HT-29 (cell line): ENCODE results near the gene HMGN1.

DNA sequence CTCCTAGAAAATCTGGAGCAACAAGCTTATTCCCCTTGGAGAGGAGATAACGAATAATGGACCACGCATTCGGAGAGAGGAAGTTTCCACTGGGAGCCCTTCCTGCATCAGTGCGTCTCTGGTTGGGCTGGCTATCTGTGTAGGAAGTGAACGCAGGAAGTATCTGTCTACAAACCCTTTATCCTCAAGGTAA is 9.4 kb downstream of the ERG start:
- RAMPAGE, long total RNA = no peak

DNA sequence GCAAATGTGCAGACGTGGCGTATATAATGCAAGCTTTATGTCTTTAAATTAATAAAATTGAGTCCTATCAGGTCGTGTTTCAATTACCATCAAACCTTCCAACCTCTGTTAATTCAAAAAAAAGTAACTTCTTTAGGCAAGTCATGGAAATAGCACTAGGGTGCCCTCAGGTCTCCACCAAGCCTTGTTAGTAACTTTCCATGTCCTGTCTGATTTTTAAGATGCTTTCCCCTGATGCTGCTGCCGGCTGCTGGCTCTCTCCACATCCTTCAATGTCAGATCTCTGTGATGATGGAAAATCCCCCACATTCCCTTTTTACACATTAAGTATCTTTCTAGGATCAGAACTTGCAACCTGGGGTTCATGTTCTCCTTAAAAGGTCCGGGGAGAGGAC is 3.0 kb downstream of the ERG start:
- RAMPAGE, long total RNA = no peak

GRCh38 chr21:38759854-38760207 is 45.9 kb upstream of the ETS2 start:
- RAMPAGE, long total RNA = no peak

DNA sequence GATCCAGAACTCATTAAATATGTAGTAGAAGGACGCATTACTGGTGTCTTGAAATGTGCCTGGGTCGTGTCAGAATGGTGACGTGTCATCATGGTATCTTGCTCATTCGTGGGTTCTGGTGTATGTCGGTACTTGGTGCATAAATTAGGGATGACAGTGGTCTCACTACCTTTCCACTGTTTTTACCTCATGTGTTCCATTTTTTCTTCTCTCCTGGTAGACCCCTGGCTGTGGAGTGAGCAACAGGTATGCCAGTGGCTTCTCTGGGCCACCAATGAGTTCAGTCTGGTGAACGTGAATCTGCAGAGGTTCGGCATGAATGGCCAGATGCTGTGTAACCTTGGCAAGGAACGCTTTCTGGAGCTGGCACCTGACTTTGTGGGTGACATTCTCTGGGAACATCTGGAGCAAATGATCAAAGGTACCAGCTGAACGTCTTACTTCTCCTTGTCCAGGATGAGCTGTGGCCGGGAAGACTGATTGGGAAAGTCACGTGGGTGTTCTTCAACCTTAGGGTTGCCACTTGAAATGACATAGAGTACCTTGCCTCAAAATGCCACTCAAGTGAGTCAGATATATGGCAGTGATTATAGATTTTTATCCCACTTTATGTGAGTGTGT is 8.9 kb downstream of the ETS2 start:
- RAMPAGE, long total RNA = no peak

GRCh38 chr21:38823351-38823778 is 17.6 kb downstream of the ETS2 start:
- RAMPAGE, long total RNA = no peak

DNA sequence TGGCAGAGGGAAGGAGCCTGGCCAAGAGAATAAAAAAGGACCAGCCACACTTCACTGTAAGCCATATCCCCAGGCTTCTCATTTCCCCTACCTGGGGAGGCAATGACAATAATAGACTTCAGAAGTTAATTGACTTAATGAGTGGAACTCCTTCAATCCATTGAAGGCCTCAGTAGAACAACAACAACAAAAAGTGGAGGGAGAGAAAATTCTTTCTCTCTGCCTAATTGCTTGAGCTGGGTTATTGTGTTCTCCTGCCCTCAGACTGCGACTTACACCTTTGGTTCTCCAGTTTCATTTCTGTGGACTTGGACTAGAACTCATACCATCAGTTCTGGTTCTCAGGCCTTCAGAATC is 98.9 kb downstream of the ETS2 start:
- RAMPAGE, long total RNA = no peak

DNA sequence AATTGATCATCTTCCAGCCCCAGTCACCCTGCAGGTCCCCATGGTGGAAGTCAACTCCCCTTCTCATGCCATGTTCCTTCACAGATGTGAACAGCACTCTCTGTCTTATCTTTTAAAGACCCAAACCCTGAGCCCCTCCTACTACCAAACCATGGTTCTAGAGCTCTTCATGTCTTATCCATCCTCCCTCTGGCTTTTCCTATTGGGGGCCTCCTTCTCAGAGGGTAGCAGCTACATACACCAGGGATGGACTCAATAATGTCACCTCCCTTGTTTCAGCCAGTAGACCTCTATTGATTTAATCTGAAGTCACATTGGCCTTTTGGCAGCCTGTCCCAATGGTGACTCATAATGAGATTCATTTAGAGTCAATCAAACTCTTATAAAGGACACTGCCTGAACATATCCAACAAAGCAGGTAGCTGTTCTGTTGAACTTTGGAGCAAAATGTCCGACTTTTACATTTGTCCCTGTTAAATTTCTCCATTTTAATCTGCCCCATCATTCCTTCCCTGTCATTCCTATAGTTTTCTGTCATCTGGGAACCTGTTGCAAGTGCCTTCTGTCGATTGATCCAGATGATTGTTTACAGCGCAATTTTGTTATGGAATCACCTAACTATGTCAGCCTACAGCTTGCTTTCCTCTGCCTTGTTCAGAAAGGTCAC is 105.8 kb downstream of the ETS2 start:
- RAMPAGE, long total RNA = no peak

GRCh38 chr21:39098571-39099241 is 84.5 kb downstream of the PSMG1 start:
- RAMPAGE, long total RNA = no peak

DNA sequence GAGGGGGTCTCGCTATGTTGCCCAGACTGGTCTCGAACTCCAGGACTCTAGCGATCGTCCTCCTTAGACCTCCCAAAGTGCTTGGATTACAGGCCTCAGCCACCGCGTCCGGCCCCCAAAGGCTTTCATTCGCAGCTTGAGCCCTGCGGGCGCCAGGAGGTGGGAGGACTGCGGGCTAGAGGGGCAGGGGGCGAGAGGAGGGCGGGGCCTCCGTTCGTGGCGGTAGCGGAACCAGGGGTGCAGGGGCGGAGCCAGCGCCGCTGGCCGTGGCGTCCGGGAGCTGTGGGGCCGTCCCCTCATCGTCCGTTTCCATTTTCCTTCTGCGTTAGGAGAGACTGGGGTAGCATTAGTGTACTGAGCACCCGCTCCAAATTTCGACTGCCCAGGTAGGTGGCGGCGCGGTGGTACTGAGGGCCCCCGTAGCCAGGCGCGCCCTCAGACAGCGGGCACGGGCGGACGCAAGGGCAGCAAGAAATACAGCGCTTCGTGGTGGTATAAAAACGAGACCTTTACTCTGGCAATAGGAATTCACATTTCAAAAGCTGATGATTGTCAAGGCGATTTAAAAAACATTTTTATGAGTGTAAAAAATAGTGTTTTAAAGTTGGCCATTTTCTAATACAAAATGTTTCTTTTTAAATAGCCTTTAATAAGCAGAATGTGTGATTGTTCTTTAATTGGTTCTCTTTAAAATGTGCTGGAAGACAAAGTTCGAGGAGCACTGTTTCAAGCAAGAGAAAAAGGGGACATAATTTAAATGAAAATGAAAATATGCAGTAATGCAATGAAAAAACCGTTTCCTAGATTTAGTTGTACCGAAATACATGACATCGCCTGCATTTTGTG is 661 bp upstream of the PSMG1 start:
- RAMPAGE, long total RNA = no peak

DNA sequence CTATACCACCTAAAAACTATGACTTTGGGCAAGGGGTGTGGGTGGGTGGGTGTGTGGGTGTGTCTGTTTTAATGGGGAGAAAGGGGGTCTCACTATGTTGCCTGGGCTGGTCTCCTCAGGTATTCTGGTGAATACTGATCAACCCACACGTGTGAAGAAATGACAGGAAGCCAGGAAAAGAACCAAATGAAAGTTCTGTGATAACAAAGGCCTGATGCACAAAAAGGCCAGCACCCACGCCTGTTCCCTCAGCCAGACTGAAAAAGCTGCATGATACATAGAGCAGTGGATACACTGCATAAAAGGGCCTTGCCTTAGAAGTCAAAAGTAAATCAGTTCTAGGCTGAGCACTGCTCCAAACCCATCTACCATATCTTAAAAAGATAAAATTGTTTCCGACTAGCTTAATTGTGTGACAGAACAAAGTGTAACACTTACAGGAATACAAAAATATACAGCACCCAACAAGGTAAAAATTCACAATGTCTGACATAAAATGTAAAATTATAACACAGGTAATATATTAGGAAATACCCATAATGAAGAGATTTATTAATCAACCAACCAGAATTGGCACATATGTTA is 36.9 kb upstream of the PSMG1 start:
- RAMPAGE, long total RNA = no peak

DNA sequence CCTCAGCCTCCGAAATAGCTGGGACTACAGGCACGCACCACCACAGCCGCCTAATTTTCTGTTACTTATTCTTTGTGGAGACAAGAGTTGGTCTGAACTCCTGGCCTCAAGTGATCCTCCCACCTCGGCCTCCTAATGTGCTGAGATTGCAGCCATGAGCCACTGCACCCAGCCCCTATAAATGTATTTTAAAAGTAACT is 2.3 kb downstream of the BRWD1 start:
- RAMPAGE, long total RNA = no peak

DNA sequence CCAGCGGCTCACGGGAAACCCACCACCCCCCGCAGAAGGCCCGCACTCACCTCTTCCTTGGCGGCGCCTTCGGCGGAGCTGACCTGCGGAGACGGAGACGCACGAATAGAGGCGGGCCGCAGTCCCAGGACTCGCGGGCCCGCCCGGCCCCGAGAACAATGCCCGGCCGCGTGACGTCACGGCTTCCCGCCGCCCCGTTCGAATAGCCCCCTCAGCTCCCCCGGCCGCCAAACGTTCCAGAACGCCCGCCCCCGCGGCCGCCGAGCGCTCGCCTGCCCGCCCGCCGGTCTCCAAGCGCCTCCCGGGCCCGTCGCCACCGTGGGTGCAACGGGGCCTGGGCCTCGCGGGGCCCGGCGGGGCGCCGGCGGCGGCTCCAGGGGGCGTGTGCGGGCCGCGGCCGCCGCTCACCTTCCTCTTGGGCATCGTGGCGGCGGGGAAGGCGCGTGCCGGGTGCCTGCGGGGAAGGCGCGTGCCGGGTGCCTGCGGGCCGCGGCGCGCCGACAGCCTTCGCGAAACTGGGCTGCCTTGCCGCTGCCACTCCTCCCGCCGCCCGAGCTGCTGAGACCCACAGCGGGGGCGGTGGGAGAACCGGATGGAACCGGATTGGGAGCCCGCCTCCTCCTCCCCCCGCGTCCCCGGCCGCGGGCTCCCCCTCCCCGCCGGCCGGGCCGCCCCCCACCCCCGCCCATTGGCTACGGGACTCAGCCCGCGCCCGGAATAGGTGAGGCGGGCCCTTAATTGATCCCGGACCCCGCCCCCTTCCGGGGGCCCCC is at the start of gene HMGN1:
TSS of gene HMGN1 (minus strand) at position 594 of the 773 bp plus-strand sequence.
- RAMPAGE, long total RNA = start-site peak on the minus strand centred at position 132 of the sequence, 78 bp wide, 24 and 36 reads in 2 replicates; start-site peak on the minus strand centred at position 522 of the sequence, 62 bp wide, 70 and 75 reads in 2 replicates

DNA sequence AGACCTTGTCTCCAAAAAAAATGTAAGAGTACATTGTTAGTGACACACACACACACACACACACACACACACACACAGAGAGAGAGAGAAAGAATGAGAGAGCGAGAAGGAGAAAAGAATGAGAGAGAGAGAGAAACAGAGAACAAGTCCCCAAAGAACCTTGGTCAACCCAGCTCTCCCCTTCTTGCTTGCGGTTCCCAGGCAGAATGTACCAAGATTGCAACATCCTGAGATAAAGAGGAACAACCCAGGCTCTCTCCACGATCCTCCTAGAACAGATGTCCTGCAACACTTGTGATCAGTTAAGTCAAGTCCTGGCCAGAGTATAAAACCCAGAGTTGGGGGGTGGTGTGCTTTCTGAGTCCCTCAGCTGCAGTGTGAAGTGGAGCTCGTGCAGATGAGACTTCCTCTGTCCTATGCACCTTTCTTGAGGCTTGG is 9.7 kb upstream of the GET1 start:
- RAMPAGE, long total RNA = no peak

DNA sequence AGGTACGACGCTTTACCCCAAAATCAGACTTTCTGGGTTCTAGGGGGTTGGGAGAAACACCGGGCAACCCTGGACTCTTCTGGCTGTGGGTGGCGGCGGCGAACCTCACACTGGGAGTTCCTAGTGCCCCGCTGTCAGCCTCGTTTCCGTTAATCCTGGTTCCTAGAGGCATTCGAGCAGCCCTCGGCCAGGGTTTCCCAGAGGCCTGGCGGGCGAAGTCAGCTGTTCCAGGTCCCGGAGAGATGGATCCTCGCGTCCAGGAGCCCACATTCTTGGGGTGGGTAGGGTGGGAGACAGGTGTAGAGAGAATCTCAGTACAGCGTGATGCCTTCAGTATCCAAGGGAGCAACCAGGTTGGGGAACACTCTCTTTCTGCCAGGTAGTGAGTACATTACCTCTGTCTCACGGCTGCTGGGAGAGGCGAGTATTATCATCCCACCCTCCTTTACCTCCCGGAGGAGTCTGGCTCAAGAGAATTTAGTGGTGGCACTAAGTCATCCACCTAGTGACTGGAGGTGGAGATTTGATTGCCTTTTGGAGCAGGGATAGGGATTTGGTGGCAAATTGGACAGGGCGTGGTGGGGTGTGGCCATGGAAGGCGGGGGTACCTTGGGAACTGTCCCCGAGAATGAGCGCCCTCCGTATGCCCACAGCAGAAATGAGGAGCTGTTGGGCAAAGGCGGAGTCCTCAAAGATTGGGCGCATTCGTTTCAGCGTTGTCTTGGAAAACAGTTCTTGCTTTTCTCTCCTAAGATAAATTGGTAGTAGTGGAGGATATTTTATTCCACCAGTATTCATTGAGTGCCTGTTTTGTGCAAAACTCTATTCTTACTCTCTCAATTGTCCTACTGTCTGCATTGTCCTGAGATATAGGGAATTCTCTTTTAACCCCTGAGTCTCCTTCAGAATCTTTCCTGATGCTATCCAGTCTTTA is 786 bp downstream of the GET1 start:
- RAMPAGE, long total RNA = no peak

DNA sequence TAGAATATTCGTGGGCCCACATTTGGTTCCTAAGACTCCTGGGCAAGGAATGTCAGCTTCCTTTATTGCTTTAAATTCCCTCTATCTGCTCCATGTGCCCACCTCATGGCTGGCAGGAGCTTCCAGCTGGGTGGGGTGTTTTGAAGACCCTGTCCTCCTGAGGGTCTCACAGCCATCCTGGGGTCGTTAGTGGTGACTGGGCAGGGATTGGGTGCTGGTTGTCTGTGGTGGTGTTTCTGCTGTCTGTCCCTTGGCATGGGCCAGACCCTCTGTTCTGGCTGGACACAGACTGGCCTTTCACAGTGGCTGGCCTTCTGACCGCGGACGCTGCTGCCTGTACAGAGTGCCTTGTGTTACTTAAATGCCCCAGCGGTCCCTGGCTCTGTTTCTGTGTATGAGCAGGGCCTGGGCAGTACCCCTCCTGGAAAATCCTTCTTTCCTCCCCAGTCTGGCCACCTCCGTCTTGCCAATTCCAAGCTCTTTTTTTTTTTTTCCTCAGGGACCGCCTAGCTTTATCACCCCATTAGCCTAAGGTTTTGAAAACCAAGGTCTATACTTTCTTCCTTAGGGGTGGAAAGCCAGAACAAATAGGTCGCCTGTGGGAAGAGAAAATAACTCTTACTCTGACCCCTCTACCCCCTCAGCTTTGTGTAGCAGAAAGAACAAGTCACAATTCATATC is 50.9 kb downstream of the SH3BGR start:
- RAMPAGE, long total RNA = no peak

DNA sequence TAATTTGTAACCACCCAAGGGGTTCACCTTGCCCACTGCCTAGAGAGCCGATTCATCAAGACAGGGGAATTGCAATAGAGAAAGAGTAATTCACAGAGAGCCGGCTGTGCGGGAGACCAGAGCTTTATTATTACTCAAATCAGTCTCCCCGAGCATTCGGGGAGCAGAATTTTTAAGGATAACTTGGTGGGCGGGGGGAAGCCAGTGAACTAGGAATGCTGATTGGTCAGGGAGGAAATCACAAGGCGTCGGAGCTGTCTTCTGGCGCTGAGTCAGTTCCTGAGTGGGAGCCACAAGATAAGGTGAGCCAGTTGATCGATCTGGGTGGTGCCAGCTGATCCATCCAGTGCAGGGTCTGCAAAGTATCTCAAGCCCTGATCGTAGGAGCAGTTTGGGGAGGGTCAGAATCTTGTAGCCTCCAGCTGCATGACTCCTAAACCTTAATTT is 76.7 kb upstream of the B3GALT5 start:
- RAMPAGE, long total RNA = no peak

GRCh38 chr21:40562656-40562951 is 284.4 kb downstream of the DSCAM start:
- RAMPAGE, long total RNA = no peak

- RAMPAGE, long total RNA = no peak
Measured at GRCh38 chr21:41164992-41165652, 2.8 kb upstream of the BACE2 start.

DNA sequence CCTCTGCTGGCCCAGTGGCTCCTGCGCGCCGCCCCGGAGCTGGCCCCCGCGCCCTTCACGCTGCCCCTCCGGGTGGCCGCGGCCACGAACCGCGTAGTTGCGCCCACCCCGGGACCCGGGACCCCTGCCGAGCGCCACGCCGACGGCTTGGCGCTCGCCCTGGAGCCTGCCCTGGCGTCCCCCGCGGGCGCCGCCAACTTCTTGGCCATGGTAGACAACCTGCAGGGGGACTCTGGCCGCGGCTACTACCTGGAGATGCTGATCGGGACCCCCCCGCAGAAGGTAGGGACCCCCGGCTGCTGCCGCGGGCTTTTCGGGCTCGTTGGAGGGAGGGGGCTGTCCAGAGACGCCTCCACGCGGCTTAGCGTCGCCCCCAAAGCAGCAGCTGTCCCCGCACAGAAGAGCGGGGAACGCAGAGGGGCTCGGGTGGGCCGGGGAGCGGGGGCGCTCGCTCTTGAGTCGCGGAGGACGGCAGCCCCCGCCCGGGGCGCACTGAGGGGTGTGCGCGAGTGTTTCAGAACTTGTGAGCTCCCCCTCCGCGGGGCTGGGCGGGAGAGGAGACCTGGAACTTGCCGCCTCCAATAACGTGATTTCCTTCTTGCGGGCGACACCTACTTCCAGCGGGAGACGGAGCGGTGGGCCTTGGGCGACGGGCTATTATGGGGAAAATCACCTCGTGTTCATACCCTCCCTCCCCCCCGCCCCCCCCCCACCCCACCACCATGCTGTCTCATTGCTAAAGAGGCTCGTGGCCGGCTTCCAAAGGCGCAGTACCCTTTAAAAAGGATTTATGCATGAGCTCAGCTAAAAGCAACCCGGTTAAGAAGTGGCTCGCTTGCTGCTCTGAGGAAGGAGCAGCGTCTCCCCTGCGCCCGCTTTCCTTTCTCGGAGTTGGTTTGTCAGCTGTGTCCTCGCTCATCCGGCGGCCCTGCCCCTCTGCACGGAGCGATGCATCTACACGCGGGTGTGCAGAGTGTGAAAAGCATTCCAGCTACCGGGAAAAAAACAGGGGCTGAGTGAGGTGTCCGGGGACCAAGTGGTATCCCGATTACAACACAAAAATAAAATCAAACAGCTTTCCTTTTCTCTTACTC is 681 bp downstream of the BACE2 start:
- RAMPAGE, long total RNA = no peak

- RAMPAGE, long total RNA = no peak
Measured at GRCh38 chr21:41275105-41275843, 41.3 kb upstream of the FAM3B start.